Parotid gland (tissue), 1 donor: ENCODE measurements around a stretch of chr6.

- PRO-cap = no peak
Measured at GRCh38 chr6:137210242-137210559, 9.0 kb downstream of the IFNGR1 start.

DNA sequence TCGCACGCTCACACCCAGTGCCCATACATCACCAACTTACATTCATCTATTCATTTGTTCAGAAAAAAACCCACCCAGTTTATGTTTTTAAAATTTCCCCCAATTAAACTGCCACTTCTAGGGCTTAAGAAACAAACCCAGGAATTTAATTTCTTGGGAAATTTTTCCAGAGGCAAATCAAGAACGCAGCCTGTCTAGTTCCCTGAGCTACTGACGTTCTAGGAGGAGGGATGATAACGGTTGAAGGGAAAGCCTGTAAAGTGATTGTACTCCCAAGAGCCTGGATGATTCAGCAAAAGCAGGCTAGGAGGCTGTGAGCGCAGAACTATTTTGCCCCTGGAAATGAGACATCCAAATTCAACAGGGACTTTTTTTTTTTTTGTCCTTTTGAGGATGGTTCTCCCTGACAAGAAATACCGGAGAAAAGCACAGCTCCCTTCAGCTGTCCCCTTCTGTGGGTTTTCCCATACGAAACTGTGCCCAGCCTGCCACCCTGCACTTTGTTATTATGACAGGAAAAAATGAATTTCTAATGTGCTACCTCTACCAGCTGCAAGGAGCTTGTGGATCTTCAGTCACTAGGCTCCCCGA is 77.4 kb downstream of the OLIG3 start:
- PRO-cap = no peak

DNA sequence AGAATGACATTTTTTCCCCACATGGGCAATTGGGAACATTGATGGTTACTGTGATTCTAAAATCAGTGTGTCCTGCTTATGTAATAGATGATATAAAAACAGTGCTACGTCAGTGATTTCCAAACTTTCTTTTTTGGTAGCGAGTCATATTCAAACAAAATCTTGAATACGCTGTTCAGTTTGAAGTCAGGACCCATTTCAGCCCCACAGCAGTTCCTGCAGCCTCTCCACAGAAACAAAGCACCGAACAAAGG is 170.0 kb upstream of the OLIG3 start:
- PRO-cap = no peak

DNA sequence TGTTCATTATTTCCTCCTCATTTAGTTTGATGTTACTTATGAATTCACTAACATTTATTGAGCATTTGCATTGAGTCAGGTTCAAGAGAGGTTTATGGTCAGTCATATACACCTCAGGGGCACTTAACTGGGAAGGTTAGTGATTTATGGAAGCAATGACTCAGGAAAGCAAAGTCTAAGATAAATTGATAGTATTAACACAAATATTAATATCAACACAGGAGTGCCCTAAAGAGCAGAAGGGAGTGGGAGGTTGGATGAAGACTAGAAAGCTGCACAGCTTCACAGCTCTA is 177.0 kb upstream of the TNFAIP3 start:
- PRO-cap = no peak

- PRO-cap = no peak
Measured at GRCh38 chr6:137709569-137710297, 157.3 kb upstream of the TNFAIP3 start.

DNA sequence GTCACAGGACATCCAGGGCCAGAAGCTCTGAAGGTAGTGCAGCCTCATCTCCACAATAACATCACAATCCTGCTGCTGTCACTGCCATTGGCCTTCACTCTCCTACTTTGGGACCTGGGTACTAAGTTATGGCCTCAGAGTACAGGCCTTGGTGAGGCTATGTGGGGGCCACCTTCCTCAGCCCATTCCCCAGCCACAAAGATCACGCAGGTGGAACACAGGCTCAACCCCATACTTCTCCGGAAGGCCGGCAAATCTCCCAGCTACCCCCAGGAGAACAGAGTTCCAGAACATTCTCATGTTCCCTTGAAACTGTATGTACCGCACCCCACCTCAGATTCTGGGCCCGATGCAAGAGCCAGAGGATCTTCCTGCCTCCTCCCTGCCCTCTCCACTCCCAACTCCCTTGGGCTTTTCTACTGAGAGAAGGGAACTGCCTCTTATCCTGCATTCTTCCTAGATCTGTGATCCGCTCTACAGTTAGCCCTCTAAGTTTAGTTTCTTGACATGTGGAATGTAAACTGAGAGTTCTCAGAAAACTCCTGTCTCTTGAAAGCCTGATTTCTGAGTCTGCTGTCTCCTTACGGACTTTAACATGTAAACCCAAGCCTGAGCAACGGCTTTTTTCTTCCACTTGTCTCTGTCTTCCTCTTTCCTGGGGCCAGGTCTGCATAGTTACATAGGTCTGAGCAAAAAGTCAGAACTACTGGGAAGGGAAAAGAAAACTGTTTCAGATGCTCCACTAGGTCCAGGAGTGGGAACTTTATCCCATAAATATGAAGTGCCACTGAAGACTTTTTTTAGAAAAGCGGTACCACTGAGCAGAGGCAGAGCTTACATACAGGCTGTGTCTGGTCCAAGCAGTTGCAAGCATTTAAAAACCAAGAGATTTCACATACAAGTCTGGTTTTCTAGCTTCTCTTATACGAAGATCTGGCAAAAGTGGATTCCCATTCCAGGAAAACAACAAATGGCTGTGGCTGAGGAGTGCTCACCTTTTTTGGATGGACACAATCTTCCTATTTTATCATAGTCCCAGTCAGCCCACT is 86.5 kb upstream of the TNFAIP3 start:
- PRO-cap = no peak

DNA sequence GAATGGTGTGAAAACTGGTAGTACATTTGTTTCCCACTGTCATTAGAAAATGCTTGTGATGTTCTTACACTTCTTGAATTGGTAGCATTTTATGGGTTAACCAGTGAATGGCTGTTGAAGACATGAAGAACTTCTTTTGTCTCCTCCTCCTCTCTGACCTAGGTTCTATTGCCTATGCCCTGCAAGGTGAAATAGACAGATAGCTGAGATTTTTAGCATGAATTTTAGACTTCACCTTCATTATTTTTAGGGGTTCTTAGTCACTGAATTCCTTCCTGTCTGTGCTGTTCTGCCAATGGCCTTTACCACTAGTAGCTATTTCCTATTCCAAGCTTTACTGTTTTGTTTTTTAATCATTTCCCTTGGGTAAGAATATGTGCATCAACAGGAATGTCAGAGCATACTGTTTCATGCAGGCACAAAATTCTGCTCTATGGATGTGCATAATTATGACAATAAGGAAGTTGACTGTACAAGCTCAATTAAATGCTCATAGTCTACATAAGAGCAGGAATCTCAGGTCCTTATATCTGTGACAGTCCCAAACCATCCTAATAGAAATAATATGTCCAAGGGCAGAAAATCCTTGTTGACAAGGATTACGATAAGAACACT is 4.9 kb downstream of the TNFAIP3 start:
- PRO-cap = no peak

DNA sequence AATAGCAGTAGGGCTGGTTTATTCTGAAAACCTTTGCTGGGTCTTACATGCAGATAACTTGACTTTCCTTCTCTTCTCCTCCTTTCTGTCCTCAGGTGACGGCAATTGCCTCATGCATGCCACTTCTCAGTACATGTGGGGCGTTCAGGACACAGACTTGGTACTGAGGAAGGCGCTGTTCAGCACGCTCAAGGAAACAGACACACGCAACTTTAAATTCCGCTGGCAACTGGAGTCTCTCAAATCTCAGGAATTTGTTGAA is 7.6 kb downstream of the TNFAIP3 start:
- PRO-cap = no peak

GRCh38 chr6:137881999-137883077 is 15.3 kb downstream of the TNFAIP3 start:
- PRO-cap = no peak

GRCh38 chr6:138182905-138183282 is 21.2 kb downstream of the ARFGEF3 start:
- PRO-cap = no peak

DNA sequence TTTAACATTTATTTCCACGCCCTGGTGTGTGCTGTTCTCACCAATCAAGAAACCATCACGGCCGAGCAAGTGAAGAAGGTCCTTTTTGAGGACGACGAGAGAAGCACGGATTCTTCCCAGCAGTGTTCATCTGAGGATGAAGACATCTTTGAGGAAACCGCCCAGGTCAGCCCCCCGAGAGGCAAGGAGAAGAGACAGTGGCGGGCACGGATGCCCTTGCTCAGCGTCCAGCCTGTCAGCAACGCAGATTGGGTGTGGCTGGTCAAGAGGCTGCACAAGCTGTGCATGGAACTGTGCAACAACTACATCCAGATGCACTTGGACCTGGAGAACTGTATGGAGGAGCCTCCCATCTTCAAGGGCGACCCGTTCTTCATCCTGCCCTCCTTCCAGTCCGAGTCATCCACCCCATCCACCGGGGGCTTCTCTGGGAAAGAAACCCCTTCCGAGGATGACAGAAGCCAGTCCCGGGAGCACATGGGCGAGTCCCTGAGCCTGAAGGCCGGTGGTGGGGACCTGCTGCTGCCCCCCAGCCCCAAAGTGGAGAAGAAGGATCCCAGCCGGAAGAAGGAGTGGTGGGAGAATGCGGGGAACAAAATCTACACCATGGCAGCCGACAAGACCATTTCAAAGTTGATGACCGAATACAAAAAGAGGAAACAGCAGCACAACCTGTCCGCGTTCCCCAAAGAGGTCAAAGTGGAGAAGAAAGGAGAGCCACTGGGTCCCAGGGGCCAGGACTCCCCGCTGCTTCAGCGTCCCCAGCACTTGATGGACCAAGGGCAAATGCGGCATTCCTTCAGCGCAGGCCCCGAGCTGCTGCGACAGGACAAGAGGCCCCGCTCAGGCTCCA is 43.2 kb upstream of the SMIM28 start:
- PRO-cap = no peak

- PRO-cap = bidirectional peak, plus-strand start at chr6:138545871, minus-strand start at chr6:138545732
Measured at GRCh38 chr6:138545329-138546147, 46.2 kb upstream of the NHSL1 start.

- PRO-cap = unidirectional peak, minus-strand start at chr6:138572531; unidirectional peak, minus-strand start at chr6:138572560
Measured at GRCh38 chr6:138571587-138573010, 72.8 kb upstream of the NHSL1 start.

- PRO-cap = no peak
Measured at GRCh38 chr6:138833572-138834108, 37.8 kb downstream of the ECT2L start.

DNA sequence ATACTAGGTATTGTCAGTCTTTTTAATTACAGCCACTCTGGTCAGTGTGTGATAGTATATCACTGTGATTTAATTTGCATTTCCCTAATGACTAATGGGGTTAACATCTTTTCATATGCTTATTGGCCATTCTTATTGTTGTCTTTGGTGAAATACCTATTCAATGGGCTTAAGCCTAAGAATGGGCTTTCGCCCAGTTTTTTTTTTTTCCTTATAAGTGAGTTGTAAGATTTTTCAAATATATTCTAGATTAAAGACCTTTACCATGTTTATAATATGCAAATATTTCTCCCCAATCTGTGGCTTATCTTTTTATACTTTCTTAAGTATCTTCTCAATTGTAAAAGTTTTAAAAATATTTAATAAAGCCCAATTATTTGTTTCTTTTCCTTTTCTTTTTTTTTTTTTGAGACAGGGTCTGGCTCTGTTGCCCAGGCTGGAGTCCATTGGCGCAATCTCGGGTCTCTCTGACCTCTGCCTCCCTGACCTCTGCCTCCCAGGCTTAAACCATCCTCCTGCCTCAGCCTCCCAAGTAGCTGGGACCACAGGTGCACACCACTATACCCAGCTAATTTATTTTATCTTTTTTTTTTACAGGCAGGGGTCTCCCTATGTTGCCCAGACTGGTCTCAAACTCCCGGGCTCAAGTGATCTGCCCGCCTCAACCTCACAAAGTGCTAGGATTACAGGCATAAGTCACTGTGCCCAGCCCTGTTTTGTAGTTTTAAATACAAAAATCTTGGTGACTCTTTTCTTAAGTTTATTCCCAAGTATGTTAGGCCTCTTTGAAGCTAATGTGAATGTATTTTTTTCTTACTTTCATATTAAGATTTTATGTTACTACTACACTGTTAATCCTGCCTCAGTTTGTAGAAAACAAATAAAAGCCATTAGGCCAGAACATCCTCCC is 9.9 kb downstream of the REPS1 start:
- PRO-cap = no peak

DNA sequence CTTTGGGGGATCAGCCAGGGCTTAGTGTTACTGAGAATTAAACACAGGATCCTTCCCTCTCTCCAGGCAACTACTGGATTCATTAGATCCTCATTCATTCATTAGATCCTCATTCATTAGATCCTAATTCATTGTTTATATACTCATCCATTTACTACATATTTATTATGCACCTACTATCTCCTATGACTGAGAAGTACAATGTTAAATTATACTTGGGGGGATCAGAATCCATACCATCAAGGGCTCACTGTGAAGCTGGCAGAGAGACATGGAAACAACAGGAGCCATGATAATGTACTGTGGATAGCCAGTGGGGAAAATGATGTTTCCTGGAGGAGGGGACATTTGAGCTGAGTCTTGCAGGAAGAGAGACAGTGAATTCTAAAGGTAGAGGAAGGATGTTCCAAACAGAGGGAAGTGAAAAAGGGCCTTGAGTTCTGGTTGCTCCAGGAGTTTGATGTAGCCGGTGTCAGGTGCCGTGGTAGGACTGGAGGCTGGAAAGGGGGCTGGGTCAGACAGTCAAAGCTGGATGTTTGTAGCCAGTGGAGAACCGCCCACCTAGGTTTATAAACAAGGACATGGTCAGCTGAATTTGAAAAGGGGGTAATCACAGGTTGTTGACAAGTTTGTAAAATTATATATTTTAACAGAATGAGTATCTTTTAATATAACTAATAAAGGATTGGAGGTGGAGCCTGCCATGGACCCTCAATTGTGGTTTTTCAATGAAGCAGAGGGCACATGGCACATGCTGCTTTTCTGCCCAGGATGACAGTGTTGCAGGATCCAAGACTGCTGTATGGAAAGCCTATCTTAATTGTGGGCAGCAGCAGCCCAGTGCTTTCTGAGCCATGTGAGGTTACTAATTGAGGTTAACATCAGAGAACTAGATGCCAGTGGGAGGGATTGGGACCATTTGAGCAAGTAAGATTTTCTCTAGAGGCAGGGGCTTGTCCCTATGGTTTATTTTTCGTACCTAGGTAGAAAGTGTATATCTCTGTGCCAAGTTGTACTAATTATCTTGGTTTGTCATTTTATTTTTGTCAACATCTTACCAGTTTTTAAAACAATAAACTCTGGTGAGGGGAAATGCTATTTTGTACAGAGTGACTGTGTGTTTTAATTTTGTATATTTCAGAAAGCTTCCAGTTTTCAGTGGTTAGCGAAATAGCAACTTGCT is 9.6 kb downstream of the HECA start:
- PRO-cap = no peak

DNA sequence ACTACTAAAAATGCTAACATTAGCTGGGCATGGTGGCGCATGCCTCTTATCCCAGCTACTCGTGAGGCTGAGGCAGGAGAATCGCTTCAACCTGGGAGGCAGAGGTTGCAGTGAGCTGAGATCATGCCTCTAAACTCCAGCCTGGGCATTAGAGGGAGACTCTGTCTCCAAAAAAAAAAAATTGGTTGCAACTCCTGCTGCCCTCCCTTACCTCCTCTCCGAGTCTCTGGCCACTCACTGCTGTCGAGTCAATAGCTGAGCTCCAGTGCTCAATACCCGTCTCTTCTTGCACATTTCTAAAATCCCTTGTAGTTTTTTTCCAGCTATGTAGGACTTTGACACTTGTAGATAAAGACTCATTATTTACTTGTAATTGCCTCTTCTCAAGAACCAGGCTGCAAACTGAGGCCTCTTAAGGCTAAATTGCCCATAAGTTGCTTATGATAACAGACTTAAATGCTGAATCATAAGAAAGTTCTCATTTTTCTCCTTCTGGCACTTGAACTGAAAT is 13.8 kb downstream of the HECA start:
- PRO-cap = no peak

DNA sequence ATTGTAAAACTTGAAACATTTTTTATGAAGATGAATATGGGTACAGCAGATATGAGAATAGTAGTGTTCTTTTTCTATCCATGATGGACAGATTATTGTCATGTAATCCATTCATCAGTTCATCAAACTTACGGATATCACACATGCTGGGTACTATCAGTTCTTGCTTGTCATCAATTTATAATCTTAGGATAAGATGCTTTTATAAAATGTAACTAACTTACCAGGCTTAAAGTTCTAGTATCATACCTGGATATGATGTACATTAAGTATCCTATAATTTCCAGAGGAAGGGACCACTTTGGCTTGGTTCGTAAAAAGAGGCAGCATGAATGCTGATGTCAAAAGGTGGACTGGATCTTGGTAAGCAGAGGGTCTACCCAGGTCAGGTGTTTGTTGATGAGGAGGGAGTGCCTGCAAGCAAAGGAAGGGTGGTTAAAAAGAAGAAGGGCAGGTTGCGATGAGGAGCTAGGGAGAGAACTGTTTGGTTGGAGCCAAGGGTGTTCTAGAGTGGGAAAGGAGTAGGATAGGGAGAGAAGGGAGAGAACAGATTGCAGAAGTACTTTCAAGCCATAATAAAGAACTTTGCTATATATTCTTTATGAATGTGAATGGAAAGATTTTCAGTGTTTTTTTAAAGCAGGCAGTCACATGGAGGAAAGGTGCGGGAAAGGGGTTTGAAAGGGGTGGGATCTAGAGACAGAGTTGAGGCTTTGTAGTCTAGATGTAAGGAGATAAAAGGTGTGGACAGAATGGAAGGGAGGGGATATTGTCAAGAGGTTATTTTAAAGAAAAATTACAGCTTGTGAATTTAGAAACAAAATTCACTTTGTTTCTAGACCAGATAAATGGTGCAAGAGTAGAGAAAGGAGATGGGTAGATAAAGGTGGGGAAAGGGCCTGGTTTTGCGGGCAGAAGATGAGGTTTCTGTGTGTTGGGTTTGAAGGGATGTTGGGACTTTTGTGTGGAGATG is 35.6 kb downstream of the HECA start:
- PRO-cap = no peak

DNA sequence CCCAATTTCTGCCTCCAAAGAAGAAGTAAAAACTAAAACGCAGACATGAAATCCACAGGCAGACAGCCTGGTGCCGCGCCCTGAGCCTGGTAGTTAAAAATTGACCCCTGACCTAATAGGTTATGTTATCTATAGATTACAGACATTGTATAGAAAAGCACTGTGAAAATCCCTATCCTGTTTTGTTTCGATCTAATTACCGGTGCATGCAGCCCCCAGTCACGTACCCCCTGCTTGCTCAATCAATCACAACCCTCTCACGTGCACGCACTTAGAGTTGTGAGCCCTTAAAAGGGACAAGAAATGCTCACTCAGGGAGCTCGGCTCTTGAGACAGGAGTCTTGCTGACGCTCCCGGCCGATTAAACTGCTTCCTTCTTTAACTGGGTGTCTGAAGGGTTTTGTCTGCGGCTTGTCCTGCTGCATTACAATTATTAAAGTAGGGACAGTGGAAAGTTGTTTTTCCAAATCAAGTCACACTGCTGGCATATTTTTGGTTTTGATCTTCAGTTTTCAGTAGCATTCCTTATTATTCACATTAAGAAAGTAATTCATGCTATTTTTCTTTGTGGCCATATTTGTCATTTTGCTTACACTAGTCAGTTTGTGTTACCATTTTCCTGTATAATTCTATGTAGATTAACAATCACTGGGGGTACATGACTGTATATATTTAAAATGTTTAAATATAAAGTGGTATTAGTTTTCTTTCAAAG is 2.5 kb downstream of the TXLNB start:
- PRO-cap = no peak

DNA sequence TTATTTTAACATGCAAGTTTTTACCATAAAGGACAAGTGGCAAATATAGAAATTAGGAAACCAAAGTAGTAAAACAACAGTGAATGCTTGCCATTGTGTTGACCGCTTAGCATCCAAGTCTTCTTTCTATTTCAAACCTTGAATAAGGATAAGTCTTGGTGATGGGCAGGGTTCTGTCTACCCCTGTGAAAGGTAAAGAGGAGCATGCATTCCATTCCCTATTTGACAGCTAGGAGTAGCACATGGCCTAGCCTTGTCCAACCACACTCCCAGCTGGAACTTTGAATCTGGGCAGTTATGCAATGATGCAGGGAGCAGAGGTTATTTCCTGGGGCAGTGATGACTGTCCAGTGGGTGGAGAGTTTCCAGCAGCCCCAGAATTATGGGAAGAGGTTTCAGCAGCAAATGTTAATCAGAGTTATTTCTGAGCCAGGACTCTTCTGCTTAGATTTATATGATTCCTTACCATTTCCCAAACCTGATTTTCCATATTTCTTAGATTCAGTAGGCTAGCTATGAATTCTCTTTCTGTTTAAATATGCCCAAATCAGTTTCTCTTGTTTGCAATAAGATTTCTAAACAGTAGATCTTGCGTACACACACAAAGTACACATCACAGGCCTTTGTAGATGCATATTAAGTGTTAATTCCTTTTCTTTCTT is 17.1 kb upstream of the TXLNB start:
- PRO-cap = no peak